Astrocyte (in vitro differentiated cells and primary cell): Measurements from ENCODE around the genes LIMS1 and SH3RF3.

DNA sequence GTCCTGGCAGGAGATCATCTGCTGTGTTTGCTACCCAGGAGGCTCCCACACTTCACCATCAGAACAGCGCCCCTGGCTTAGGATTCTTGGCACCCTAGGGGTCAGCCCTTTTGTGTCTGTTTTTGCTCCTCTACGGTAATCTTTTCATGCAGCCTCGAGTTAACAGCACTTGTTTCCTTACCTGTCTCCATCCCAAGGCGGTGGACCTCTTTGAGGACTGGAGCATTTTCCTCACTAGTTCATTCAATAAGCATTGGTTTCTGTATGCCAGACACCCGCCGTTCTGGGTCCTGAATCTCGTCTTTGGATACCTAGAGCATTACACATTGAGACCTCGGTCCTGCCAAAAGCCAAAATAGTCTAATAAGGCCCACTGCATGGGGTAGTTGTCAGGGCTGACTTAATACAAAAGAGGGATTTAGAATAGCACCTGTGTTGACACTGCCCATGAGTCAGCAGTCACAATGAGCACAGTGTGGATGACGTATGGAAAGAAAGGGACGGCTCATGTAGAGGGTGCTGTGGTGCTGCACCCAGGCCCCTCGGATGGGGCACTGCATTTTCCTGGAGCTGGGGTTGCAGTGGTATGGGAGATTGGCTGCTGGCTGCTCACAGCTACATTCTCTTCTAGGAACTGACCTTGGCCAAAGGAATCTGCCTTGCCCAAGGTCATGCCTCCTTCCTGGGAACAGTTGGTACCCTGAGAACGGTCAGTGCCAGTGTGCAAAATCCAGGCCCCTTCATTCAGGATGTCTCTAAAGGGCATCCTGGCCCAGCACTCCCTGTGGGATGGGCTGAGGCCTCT, 127.0 kb upstream of the NCK2 start:
- PRO-cap = no peak
- RRBS, 2 experiments = no CpG with 5 or more reads among the region's 12 CpGs

GRCh38 chr2:105743605-105744329, 945 bp upstream of the NCK2 start:
- PRO-cap = no peak
- RRBS, 2 experiments = no CpG with 5 or more reads among the region's 11 CpGs

DNA sequence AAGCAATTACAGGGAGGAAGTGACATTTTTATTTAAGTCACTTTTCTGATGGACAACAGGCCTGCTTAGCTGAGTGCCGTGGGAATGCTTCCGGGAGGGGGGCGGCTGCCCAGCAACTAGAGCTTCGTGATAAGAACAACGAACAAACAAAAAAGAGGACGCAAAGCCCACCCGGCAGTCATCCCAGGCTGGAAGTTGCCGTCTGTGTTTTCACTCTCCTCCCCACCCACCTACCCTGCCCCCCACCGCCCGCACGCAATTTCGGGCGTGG, 447 bp upstream of the NCK2 start:
- PRO-cap = no peak
- RRBS, 2 experiments = 1 to 3% methylated on average over 6 to 7 of the region's 13 CpGs

DNA sequence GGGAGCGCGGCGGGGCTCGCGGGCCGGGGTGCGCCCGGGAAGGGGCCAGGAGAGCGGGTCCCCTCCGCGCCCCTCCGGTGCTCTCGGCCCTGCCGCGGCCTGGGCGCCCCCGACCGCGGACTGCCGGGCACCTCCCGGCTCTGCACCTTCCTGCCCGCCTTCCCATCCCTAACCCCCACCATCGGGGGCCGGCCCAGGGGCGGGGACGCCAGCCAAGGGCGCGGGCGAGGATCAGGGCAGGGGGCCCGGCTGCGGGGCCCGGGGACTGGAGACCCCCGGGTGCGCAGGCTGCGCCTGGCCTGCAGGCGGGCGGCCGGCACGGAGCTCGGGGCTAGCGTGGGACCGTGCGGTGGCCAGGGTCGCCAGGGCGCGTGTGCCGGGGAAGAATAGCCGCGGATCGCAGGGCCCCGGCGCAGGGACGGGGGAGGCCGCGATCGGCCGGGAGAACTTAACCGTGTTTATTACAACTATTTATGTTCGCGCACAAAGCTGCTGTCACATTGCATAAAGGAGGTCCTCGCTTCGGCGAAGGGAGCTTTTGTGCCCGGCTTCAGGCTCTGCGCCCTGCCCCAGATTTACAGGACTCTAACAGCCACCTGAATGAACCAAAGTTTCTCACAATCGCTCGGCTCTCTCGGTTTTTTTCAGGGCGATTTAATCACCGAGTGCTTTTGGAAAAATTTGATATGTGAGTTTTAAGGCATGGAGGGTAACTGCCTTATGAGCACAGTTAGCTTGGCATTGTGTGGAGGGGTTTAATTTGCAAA, 671 bp downstream of the NCK2 start:
- PRO-cap = unidirectional peak, minus-strand start at position 142 of the sequence
- RRBS, 2 experiments = 1 to 3% methylated on average over 38 to 50 of the region's 70 CpGs

DNA sequence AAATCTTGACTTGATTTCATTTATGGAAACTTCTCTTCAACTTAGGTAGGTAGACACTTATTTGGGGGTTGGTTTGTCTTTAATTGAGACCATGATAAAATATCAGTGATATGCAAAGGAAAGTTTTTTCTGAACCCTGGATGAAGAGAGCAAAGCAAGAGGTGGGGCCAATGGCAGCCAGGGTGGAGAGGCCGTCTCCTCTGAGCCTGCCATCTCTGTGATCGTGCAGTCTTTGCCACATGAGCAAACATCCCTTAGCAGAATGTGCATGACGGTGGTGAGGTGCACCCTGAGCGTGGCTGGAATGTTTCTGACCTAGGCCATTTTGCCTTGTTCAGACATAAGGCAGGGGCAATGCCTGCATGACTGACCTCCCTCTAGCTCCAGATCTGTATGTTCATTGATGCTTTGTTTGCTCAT, 6.0 kb downstream of the NCK2 start:
- PRO-cap = no peak
- RRBS, 2 experiments = no CpG with 5 or more reads among the region's 4 CpGs

- PRO-cap = no peak
- RRBS, 2 experiments = no CpG with 5 or more reads among the region's 8 CpGs
These were observed 129.0 kb downstream of the NCK2 start for GRCh38 chr2:105873704-105874143.

DNA sequence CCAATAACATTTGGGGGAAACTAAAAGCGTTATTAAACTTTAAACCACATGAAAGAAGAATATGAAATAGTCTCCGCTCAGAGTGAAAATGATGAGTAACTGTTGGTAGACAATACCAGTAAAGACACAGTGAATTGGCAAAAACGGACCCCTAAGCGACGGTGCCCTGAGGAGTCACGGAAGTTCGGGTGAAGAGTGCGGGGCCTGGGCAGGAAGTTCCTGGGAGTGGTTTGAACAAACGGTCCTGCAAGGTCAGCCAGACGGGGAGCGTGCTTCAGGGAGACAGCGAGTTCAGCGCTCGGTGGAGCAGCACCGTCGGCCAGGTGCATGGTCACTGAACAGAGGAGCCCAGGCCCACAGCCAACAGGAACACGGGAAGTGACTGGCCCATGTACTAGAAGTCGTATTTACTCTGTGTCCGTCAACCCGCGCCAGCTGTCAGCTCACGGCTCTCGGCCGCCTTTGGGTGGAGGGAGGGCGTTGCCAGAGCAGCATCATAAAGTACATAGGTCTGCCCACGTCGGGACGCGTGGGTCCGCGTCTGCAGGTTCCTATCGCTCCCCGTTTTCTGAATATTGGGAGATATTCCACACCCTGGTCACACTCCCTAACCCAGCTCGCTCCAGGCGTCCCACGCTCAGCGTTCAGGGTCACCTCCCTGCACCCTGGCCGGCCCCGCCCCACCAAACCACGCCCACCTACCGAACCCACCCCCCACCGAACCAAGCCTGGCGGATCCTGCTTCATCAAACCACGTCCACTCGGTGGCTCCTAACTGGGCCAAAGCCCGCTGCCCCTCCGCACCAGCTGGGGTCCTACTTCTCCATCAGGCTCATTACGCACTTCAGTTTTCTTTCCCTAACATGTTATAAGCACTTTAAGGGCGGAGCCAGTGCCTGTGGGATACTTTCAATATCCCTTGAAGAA, 75.7 kb upstream of the UXS1 start:
- PRO-cap = no peak
- RRBS, 2 experiments = no CpG with 5 or more reads among the region's 49 CpGs

- PRO-cap = no peak
- RRBS, 2 experiments = no CpG with 5 or more reads among the region's 28 CpGs
These were observed 55.7 kb downstream of the CD8B2 start for GRCh38 chr2:106542653-106543472.

DNA sequence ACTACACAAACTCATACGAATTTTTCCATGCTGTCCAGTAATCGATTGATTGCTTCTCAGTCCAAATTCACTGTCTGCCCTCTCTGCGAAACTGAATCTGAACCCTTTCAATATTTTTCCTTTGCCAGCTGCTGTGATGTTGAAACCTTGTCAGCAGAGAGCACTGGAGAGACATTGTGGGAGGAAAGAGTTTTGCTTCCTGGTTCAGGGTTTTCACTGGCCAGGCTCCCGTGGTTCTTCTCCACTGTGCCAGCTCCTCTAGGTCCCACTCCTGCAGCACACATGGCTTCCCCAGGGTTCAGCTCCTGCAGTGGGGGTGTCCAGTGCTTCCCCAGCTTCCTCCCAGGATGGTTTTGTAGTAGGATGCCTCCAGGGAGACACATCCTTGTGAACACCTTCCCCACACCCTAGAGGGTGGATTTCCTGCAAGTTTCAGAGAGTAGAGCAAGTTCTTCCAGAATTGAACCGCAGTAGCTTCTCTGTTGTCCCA, 24.0 kb upstream of the SULT1C3 start:
- PRO-cap = no peak
- RRBS, 2 experiments = no CpG with 5 or more reads among the region's 5 CpGs

DNA sequence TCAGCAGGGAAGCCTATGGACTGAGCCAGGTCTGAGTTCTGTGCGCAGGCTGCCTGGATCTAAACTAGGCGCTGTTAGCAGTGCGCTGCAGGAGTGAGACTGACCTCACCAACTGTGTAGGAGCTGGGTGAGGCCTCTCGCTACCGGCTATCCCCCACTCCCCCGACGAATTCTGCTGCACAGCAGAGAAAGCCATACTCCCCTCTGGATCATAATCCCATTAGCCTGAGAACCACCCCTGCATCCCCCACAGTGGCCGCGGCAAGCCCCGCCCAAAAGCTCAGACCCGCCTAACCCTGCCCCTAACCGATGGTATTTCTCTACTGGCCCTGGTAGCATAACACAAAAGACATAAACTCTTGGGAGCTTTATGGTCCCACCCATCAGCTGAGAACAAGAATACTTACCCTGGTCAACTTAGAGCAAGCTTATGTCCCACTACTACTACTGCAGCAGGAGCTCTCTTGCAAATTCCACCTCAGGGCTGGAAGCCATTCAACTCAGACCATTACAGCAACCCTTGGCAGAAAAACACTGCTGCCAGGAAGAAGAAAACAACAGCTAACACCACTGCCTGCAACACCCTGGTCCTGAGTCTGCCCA, 28.0 kb downstream of the SULT1C2 start:
- PRO-cap = no peak
- RRBS, 2 experiments = no CpG with 5 or more reads among the region's 12 CpGs

DNA sequence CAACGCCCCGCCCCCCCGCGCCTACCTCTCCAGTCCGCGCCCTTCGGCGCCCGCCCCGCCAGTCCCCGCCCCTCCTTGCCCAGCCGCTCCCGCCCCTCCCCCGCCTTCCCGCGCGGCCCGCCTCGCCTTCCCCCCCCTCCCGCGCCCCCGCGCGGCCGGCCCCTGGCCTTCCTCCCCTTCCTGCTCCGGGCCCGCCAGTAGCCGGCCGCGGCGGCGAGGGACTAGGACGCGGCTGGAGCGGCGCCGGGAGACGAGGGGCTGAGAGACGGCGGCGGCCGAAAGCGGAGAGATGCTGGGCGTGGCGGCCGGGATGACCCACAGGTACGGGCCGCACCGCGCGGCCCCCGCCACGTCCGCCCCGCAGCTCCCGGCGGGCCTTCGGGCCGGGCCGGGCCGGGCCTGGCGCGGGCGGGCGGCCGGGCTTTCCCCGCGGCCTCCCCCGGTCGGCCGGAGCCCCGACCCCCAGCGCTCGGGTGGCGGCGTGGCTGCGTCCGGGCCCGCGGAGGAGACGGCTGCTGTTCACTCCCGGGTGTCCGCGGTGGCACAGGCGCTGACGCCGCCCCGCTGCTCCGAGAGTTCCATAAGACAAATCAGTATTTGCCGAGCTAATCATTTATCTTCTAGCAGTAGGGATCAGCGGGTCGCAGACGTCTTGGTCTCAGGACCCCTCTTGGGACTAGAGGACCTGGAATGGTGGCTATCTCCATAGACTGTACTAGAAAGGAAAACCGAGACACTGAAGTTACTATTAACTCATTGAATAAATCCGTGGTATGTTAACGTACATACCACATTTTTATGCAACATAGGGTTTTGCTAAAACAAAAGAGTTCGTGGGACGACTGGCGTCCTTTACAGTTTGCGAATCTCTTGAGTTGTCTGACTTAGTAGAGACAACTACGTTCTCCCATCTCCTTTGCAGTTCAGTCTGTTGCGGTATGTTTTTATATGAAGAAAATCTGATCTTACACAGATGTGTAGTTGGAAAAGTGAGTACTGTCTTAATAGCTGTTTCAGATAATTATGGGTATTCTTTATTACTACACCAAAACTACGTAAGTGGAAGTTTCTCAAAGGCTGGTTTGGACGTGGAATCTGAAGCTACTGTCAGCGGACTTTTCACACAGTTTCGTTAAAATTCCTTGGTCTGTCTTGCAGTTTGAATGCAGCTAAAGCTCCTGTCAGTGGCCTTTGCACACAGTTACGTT, at the start of gene LIMS1:
Gene LIMS1, plus strand, starts transcription at position 197 of the 1,208 bp plus-strand sequence.
- PRO-cap = bidirectional peak, plus-strand start at position 197 of the sequence, minus-strand start outside the sequence; bidirectional peak, plus-strand start at position 613 of the sequence, minus-strand start at position 587 of the sequence
- RRBS, 2 experiments = under 1 to 3% methylated on average over 35 to 37 of the region's 107 CpGs

GRCh38 chr2:108575323-108575930, 41.2 kb downstream of the LIMS1 start:
- PRO-cap = no peak
- RRBS, 2 experiments = no CpG with 5 or more reads among the region's 5 CpGs

DNA sequence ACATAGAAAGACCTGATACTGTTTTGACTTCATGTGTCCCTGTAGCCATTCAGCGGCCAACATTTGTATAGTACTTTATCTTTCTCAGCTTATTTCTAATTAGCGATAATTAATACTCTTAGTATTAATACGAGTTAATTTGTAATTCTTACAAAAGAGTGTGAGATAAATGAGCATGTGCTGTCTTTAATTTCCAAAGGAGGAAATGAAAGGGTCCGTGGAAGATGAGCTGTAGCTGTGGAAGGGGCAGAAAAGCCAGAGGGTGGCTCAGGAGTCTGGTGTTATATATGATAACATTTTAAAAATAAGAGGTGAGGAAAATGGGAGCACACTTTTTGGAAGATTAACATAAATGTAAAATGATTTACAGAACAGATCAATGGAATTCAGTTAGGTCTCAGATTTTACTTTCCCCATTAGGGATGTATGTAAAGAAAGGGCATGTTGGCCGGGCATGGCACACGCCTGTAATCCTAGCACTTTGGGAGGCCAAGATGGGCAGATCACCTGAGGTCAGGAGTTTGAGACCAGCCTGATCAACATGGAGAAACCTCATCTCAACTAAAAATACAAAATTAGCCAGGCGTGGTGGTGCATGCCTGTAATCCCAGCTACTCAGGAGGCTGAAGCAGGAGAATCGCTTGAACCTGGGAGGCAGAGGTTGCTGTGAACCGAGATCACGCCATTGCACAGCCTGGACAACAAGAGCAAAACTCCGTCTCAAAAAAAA, 62.0 kb downstream of the LIMS1 start:
- PRO-cap = no peak
- RRBS, 2 experiments = no CpG with 5 or more reads among the region's 11 CpGs

- PRO-cap = no peak
- RRBS, 2 experiments = no CpG with 5 or more reads among the region's 1 CpG
These were observed 82.6 kb upstream of the RANBP2 start for GRCh38 chr2:108636735-108636968.

DNA sequence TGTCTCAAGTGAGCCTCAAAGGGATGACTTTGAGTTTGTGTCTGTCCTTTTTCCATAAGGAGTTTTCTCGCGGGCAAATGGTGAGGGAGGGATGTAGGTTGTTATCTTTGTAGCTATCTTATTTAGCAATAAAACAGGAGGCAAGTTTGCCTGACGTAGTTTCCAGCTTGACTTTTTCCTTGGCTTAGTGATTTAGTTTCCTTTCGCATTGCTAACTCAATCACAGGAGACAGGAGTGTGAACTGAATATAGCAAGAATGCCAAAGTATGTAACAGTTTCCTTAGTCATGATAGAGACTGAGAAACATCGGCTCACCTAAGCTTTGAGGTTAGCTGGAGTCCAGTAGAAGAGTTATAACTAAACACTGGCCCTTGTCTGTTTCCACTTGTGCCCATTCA, 65.3 kb upstream of the RANBP2 start:
- PRO-cap = unidirectional peak, minus-strand start at position 244 of the sequence
- RRBS, 2 experiments = no CpG with 5 or more reads among the region's 5 CpGs

- PRO-cap = no peak
- RRBS, 2 experiments = no CpG with 5 or more reads among the region's 2 CpGs
These were observed 30.2 kb upstream of the CCDC138 start for GRCh38 chr2:108756348-108756820.

- PRO-cap = no peak
- RRBS, 2 experiments = no CpG with 5 or more reads among the region's 3 CpGs
These were observed 12.5 kb upstream of the CCDC138 start for GRCh38 chr2:108774105-108774459.

- PRO-cap = no peak
- RRBS, 2 experiments = no CpG with 5 or more reads among the region's 4 CpGs
These were observed 1.8 kb downstream of the EDAR start for GRCh38 chr2:108987274-108987487.

DNA sequence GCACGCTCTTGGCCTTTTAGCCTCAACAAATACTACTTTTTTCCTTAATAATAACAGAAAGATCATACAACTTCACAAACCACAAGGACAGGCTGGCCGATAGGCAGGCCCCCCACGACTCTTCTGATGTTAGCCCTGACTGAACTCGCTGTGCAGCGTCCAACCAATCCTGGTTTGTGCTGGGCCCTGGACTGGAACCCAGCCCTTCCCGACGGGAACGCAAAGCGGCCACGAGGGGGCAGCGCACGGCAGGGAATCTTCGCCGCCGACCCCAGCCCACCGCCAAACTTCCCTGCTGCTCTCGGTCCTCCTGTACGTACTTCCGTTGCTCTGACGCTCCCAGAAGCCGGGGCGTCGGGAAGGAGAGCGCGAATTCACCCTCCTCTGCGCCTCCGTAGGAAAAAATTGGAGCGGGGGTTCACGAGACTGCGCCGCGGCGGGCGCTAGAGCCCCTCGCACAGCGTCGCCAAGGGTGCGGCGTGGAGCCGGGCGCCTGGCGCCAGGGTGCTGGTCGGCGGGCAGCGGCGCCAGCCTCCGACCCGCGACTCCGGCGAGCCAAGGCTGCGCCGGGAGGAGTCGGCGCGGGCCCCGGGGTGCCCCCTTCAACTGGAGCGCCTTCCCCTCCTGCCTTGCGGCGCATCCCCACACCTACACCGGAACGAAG, 952 bp upstream of the SH3RF3 start:
- PRO-cap = no peak
- RRBS, 2 experiments = 1 to 2% methylated on average over 16 of the region's 62 CpGs

DNA sequence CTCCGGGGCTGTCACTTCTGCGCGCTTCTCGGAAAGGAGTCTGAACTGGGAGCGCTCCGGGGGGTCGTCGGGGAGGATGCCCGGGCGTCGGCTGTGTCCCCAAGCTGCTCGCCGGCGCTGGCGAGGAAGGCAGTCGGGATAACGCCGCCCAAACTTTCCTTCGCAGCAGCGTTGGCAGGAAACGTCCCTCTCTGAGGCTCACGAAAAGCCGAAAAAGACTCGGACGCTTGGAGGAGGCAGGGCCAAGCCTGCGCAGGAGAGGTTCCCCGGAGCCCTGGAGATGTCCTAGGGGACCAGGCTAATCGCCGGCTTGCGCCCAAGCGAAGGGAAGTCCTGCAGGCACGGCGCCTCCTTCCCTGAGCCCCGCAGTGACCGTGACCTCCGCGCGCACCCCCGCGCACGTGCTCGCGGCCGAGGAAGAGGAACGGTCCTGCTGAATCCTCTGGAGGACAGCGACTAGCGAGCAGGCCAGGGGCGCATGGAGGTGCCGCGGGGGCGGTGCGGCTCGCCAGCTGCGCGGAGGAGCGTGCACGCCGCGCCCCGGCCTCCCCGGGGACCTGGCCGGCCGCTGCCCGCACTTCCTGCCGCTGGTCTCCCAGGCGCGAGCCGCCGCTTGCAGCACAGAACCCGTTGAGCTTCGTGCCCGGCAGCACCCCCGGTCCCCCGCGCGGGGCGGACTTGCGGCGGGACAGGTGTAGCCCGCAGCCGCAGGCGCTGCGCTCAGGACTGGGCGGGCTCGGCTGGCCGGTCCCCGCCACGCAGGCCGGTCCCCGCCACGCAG, at the start of gene SH3RF3:
Gene SH3RF3, plus strand, starts transcription at position 621 of the 781 bp plus-strand sequence.
- PRO-cap = no peak
- RRBS, 2 experiments = 2 to 3% methylated on average over 19 to 26 of the region's 91 CpGs